ENCODE measurements around a stretch of chr7.

DNA sequence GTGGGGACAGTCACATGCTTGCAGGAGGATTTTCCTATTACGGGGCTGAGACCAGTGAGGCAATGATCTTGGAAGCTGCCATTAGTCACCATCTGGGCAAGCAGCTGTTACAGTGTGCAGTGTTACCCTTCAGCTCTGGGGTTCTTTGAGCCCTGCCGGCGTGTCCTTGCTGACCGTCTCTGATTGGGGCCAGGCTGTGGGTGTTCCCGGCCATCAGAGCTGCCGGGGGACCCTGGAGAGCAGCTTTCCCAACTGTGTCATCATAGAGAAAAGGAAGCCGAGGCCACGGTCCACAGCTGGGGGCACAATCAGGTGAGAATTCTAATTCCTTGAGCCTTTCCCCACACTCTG, 126.8 kb upstream of the FAM20C start:
- RRBS = 31% methylated on average over 4 of the region's 8 CpGs

GRCh38 chr7:129720-130456, 62.5 kb upstream of the FAM20C start:
- RRBS = no CpG with 5 or more reads among the region's 22 CpGs

DNA sequence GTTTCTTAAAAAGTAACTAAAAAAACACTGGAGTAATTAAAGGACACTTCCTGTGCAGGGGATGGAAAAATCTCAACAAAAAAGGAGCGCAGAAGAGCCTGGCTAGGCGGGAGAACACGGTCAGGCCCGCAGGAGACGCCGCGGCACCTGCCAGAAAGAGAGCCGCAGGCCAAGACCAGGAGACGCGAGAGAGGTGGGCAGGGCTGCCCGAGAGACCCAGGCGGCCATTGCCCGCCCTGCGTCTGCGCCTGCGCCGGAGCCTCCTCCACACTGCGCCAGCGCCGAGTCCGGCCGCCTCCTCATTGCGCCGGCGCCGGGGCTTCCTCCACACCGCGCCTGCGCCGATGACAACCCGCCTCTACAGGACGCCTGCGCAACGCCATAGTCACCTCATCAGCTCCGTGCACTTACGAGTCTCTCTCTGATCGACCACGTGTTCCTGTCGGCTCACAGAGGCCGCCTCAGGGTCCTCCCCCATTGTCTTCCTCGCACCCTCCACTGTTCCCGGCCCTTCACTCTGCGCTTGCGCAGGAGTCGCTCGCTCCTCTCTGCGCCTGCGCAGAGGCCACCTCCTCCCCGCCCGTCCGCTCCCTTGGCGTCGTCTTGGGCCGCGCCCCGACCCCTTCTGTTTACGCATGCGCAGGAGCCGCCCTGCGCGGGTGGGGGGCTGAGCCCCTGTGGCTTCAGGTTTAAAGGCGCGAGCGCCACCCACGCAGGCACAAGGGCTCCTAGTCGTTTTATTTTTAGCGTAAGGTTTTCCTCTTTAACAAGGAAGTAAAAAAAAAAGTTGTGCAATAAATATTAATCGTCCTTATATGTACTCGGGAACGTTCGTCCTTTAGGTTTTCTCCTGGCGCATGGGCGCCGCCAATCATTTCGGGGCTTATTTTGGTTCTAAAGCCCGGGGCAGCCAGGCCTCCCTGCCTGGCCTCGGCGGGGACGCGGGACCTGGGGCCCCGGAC, 43.2 kb upstream of the FAM20C start:
- RRBS = 2% methylated on average over 6 of the region's 81 CpGs

DNA sequence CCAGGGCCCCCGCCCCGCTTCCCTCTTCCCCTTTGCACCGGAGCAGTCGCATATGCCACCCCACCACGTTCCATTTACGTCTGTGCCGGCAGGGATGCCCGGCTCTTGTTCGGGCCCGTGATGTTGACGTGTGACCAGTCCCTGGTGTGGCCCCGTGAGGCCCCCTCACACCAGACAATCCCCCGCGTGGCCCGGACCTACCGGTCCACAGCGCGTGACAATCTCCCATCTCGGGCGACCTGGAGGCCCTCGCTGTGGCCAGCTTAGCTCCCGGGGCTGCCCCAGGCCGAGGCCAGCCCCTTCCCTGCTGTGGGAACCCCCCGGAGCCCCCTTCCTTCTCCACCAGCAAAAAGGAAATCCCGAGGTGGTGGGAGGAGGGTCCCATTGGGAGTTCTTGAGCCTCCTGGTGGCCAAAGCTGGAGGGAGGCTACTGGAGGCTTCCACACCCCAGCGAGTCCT, 15.2 kb downstream of the FAM20C start:
- RRBS = 87% methylated on average over 12 of the region's 26 CpGs

DNA sequence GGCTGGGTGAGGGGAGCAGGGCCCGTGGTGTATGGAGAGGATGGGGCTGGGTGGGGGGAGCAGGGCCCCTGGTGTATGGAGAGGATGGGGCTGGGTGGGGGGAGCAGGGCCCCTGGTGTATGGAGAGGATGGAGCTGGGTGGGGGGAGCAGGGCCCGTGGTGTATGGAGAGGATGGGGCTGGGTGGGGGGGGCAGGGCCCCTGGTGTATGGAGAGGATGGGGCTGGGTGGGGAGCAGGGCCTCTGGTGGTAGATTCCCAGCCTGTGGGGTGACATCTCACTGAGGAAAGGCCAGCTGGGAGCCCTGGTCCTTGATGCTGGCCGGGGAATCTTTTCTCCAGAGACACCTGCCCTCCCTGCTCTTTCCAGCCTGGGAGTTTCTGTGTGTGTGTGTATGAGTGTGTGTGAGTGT, 23.9 kb downstream of the FAM20C start:
- RRBS = no CpG with 5 or more reads among the region's 3 CpGs

DNA sequence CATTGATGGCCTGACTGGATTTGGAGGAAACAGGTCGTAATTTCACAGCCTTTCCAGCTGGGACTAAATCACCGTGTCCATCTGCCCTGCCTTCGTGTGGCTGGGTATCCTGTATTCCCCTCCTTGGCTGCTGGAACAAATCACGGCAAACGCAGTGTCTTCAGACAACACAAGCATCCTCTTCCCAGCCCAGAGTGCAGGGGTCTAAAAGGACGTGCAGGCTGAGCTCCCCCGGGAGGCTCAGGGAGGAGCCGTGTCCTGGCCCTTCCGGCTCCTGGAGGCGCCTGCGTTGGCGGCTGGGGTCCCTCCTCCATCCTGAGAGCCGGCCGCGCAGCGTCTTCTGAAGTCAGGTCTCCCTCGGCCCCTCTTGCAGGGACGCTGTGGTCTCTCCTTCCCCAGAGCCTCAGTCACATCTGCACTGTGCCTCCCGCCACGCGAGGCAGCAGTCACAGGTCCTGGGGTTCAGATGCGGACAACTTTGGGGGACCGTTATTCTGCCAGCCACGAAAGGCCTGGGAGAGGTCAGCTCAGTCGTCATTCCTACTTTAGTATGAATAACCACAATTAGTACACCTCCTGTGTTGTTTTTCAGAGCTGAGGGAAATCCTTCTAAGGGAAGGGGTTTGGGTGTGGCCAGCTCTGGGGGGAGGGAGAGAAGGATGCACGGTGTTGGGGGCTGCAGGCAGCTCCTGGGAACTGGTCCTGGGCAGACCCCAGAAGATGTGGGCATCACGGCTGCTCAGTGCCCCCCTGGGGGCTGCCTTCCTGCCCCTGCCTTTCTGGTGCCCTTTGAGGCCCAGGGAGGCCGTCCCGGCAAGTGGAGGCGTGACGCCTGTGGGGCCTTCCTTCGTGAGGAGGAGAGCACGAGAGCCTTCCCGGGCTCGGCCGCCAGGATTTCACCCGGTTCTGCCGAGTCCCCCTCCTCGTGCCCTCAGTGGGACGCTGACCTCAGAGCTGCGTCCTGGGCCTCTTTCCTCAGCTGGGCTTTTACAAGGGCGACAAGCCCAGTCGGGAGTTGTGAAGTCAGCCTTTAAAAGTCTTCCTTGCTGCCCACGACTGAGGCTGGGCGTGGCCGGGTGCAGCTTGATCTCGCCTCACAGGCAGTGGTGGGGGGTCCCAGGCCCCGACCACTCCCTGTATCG, 41.3 kb downstream of the FAM20C start:
- RRBS = no CpG with 5 or more reads among the region's 49 CpGs

- RRBS = 89% methylated on average over 7 of the region's 49 CpGs
Observed at GRCh38 chr7:259499-260390, 30.2 kb upstream of the FOXL3 start.

DNA sequence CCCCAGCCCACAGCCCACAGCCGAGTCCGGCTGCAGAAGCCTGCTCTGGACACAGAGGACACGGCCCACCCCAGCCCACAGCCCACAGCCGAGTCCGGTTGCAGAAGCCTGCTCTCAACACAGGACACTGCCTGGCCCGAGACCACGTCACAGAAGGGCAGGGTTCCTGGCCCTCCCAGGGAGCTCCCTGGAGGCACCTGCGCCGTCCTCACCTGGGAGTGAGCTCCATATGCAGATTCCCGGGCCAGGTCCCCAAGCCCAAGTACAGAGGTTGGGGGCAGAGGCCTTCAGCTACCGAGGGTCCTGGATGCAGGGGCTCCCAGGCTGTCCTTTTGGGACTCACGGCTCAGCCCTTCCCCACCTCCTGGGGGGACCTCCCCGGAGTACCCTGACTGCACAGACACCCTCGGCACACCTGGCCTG, 23.8 kb upstream of the FOXL3 start:
- RRBS = 51% methylated on average over 4 of the region's 14 CpGs

DNA sequence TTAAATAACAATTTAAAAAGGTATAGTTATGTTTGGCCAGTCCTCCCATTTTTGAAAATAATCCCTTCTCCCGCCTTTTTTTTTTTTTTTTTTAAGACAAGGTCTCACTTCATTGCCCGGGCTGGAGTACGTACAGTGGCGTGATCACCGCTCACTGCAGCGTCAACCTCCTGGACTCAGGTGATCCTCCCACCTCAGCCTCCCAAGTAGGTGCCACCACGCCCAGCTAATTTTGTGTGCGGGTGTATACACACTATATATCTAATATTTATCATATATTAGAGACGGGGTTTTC, 16.3 kb downstream of the FOXL3 start:
- RRBS = no CpG with 5 or more reads among the region's 9 CpGs

DNA sequence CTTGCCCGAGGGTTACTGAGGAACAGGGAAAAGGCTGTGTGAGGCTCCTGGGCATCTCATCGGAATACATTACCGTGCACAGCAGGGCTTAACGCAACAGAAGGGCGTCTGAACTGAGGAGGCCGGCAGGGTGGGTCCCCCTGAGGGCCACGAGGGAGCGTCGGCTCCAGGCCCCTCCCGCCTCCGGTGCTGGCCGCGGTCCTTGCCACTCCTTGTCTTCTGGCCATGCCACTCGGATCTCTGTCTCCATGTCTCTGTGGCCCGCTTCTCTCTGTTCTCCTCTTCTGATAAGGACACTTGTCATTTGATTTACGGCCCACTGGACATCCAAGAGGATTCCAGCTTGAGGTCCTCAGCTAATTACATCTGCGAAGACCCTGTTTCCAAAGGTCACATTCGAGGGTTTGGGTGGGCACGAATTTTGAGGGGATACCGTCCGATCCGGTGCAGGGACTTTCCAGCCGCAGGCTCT, 50.7 kb downstream of the FOXL3 start:
- RRBS = 56% methylated on average over 8 of the region's 23 CpGs

DNA sequence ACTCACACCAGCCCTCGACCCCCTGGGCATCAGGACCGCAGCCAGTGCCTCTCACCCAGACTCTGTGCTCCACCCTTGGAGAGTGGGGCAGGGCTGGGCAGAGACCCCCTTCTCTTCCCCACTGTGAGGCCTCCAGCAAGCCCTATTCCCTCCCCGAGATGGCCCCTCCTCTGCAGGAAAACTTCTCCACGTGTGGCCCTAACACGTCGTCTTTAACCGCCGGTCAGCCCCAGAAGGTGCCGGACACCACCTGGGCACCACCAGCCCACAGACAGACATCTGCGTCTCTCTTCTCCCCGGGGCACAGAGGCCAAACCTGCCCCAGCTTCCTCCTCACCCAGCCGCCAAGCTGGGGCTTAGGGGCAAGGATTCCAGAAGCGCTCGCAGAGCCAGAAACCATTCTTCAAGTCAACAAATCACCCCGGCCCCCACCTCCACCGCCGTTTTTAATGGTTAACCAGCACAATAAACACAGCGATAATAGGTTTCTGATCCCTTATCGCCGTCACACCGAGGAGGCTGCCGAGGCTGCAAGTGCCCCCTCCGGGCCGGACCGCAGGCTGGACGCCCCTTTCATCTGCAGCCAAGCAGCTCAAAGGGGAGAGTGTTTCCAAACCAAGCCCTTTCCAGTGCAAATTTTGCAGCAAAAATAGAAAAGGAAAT, 82.9 kb downstream of the FOXL3 start:
- RRBS = 33% methylated on average over 3 of the region's 26 CpGs

DNA sequence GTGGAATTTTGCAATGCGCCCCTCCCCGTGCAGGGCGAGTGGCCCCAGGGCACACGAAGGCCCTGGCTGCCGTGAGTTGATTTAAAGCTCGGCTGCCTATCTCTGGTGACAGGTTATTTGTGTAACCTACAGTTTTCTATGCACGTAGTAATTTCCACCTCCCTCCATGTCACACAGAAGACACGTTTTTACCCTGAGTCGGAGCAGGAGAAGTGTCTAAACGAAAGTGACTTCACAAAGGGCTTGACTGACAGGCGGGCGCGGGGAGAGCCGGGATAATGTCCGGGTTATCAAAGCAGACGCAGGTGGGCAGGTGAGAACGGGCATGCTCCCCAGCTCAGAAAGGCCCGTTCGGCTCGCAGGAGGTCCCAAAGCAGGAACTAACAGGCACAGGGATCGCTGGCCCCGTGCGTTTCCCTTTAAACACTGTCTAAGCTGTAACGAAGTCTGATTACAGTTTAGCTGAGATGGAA, 84.5 kb downstream of the PDGFA start:
- RRBS = no CpG with 5 or more reads among the region's 24 CpGs

DNA sequence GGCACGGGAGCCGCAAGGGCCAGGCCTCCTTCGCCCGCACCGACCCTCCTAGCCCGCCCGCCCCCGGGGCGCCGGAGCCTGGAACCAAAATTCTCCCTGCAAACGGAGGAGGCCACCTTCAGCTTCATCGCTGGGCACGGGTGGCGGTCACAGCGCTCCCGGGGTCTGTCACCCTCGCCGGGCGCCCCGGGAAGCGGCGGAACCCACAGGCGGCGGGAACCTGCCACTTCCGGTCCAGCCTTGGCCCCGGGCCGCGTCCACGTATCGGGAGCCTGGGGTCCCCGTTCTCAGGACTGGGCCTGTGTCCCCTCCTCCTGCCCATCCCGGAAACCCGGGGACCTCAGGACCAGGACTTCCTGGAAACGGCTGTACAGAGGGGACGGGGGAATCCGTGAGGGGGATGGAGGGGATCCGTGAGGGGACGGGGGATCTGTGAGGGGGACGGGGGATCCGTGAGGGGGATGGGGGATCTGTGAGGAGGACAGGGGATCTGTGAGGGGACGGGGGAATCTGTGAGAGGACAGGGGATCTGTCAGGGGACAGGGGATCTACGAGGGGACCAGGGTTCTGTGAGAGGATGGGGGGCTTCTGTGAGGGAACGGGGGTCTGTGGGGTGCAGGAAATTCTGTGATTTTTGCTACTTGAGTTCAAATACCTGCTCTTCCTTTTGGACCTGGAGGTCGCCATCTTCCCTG, 25.3 kb downstream of the PDGFA start:
- RRBS = 82% methylated on average over 27 of the region's 44 CpGs

- RRBS = 81% methylated on average over 14 of the region's 38 CpGs
Observed at GRCh38 chr7:511901-512566, 7.6 kb downstream of the PDGFA start.

- RRBS = 3% methylated on average over 5 of the region's 44 CpGs
Observed at GRCh38 chr7:522697-523192, 3.1 kb upstream of the PDGFA start.

DNA sequence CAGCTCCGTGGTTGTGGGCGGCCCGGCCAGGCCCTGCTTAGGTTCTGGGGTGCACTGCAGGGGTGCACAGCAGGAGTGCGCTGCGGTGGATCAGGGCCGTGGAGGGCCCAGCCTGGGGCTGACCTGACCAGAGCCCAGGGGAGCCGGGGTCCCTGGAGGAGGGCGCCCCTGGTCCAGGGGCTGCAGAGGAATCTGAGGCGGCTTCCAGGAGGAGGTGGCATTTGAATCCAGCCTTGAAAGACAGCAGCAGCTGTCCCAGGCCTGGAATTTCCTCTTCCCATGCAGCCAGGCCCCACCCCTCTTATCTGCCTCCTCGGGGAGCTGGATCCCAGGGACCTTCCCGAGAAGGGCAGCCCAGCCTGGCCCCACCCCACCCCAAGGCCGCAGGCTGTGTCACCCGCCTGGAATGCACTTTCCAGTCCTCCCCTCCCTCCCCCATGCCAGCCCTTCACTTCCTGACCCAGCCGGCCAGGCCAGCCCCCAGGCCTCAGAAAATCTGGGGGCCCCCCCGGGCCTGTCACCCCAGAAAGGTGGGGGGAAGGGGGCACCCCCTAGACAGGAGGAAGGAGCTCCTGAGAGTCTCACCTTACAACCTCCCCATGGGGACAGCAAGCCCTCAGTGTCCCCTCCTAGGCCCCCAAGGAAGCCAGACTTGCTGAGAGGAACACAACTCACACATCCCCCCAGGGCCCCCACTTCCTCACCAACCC, 18.6 kb upstream of the PDGFA start:
- RRBS = 20% methylated on average over 5 of the region's 15 CpGs

DNA sequence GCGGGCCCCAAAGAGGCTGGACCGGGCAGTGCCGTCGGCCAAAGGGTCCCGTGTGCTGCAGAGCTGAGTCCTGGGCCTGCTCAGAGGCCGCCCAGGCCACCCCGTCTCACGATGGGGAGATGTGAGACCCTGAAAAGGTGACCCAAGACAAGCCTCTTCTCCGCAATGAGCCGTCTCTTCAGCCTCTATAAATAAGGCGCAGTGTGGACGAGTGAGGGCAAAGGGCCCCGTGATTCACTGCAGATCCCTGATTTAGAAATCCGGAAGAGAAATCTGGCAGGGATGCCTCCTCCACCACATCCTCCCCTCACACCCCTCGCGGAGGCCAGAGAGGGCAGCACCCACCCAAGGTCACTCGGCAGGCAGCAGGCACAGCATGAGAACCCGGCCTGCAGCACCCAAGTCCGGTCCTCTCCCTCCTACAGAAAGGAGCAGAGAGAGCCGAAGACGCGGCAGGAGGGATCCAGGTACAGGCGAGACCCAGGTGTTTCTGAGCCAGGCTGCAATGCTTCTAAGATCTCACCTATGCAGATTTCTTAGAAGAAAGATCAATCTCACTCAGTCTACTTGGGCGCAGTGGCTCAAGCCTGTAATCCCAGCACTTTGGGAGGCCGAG, 81.6 kb upstream of the DNAAF5 start:
- RRBS = no CpG with 5 or more reads among the region's 25 CpGs

GRCh38 chr7:667998-668908, 58.2 kb upstream of the DNAAF5 start:
- RRBS = no CpG with 5 or more reads among the region's 19 CpGs

GRCh38 chr7:801852-802993, 30.1 kb upstream of the SUN1 start:
- RRBS = 42% methylated on average over 6 of the region's 41 CpGs

DNA sequence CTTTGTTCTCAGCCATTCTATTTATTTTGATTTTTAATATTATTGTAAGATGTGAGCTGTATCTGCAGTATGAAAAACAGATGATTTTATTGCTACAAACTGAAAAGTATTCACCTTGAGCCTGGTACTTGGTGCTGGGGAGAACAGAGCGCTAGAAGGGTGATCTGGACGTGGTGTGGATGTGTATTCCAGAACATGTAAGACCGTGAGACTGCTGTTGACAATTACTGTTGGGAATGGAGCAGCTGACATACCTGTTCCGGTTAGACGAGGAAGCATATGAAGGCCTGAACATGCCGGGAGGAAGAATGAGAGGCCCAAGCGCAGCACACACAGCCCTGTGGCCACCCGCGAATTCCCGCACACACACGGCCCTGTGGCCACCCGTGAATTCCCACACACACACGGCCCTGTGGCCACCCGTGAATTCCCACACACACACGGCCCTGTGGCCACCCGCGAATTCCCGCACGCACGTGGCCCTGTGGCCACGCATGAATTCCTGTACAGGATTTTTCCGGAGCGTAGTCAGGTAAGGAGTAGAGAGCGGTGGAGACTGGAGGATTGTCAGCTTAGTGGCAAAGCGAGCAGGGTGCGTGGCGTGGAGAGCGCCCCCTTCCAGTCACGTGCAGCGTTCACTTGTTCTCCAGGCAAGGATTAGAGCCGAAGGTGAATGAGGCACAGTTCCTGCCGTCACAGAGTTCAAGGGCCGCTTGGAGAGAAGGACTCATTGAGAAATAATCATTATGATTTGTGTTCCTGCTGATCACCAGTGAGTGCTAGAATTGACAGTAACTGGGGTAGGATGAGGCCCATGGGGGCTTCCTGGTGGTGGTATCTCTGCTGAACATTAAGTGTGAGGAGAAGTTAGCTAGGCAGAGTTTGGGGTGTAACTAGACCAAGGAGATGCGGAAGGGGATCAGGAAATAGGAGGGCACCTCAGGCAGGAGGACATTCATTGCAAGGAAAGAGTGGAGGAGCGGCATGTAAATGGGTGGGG, 9.4 kb upstream of the SUN1 start:
- RRBS = 94% methylated on average over 2 of the region's 35 CpGs